ENCODE measurements around the genes C1QTNF6 and ELFN2.

DNA sequence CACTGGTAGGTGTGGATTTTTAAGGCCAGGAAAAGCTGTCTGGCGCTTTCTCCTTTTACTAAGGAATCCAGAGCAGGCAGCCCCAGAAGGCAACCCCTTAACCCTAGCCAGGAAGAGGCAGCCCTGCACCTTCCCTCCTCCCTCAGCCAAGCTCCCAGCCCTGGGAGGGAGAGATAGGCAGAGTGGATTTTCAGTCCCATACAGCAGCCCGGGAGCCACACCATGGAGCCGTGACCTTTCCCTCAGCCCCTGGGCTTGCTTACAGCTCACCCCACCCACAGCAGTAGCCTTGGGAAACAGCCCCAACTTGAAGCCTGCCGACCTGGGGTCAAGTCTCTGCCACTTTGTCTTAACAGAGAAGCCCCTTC, 4.5 kb downstream of the TST start:
- PRO-cap, 2 experiments: no peak in any of the 2 experiments

- PRO-cap, 2 experiments: no peak in any of the 2 experiments
These were observed 3.8 kb downstream of the IL2RB start for GRCh38 chr22:37145682-37146540.

- PRO-cap, 2 experiments: no peak in any of the 2 experiments
These were observed at the start of gene C1QTNF6 for GRCh38 chr22:37187821-37188835. C1QTNF6 (minus strand) TSS chr22:37188247.

GRCh38 chr22:37193584-37194269, 5.7 kb upstream of the C1QTNF6 start:
- PRO-cap, 2 experiments: no peak in any of the 2 experiments

DNA sequence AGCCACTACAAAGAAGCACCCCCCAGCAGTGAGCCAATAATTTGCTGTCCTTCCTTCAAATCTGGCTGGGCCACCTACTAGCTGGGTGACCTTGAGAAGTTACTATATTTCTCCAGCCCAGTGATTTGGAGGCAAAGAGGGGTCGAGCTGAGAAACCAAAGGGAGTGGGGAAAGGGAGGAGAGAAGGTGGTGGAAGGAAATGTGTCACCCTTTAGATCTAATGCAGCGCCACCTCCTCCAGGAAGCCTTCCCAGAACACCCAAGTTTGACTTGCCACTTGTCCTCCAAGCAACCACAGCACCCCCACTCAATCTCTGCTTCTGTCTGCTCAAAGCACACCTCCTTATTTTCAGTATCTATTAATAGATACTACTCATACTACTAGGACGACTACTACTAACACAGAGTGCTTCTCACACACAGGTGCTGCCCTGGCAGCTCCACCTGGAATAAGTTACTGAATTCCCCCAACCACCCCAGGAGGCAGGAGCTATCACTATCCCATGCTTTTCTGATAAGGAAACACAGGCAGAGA, 13.5 kb downstream of the RAC2 start:
- PRO-cap, 2 experiments: no peak in any of the 2 experiments

- PRO-cap, 2 experiments: peak in 2 of 2 experiments; most common plus-strand start chr22:37285203 (in 1); most common minus-strand start chr22:37285127 (in 2)
These were observed 2.6 kb downstream of the CYTH4 start for GRCh38 chr22:37284789-37285331.

- PRO-cap, 2 experiments: peak in 1 of 2 experiments; most common plus-strand start chr22:37312759 (in 1)
These were observed 30.3 kb downstream of the CYTH4 start for GRCh38 chr22:37312592-37313069.

DNA sequence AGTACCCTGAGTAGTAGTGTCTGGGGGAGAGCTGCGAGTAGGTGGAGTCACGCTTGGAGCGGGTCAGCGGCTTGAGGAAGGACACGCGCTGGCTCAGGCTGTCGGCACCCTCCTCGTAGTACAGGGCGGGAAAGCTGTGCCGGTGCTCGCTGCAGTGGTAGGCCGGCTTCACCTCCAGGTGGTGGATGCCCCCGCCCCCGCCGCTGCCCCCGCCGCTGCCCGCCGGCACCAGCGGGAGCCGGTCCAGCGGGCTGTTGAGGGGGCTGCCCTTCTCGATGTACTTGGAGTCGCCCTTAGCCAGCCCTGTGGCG, 54.1 kb downstream of the ELFN2 start:
- PRO-cap, 2 experiments: no peak in any of the 2 experiments

GRCh38 chr22:37427181-37427772, at the start of gene ELFN2:
ELFN2 (minus strand) TSS chr22:37427479.
- PRO-cap, 2 experiments: no peak in any of the 2 experiments

- PRO-cap, 2 experiments: no peak in any of the 2 experiments
These were observed 16.6 kb downstream of the MFNG start for GRCh38 chr22:37469333-37470280.

DNA sequence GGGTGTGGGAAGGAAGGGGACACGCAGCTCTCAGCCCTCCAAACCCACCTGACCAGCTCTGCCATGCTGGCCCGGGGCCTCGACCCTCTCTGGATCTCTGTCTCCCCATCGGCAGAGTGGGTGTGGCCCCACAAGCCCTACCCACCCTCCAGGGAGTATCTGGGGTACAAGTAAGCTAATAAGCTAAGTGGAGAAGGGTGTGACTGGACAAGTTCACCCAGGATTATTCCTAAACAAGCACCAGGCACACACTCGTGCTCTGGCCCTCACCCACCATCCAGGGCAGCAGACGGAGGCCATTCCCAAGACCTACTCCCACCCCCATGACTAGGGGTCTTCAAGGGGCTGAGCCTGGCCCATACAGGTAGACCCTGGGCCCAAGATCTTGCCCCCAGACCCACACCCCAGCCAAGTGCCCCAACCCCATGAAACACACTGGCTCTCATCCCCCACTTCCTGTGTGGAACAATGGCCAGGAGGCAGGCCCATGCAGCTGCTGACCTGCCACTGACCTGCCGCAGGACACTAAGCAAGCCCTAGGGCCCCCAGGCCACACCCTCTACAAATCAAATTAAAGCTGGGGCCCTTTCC, 10.4 kb downstream of the CARD10 start:
- PRO-cap, 2 experiments: no peak in any of the 2 experiments

DNA sequence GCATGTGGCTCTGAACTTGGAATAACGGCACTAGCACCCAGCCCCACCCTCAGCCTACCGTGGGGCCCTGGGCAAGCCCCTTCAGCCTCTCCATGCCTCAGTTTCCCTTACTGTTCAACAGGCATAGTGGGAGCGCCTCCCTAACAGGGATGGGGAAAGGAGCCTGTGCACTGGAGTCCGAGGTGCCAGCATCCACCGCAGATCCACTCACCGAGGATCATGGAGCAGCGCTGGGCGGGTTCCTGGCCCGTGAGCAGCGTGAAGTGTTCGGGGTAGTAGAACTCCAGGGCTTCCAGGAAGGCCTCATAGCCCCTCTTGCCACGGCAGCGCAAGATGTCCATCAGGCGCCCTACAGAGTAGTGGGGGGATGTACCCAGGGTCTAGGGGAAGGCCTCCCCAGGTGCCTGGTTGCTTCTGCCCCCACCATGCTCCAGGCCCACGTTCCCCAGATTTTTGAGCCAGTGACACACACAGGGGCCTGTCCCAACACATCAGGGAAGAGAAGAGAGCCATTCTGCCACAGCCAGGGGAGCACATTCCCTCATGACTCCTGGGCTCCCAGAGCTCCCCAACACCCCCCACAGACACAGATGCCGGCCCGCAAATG, 1.4 kb downstream of the CARD10 start:
- PRO-cap, 2 experiments: no peak in any of the 2 experiments

- PRO-cap, 2 experiments: no peak in any of the 2 experiments
These were observed 2.3 kb upstream of the CARD10 start for GRCh38 chr22:37521448-37521948.

DNA sequence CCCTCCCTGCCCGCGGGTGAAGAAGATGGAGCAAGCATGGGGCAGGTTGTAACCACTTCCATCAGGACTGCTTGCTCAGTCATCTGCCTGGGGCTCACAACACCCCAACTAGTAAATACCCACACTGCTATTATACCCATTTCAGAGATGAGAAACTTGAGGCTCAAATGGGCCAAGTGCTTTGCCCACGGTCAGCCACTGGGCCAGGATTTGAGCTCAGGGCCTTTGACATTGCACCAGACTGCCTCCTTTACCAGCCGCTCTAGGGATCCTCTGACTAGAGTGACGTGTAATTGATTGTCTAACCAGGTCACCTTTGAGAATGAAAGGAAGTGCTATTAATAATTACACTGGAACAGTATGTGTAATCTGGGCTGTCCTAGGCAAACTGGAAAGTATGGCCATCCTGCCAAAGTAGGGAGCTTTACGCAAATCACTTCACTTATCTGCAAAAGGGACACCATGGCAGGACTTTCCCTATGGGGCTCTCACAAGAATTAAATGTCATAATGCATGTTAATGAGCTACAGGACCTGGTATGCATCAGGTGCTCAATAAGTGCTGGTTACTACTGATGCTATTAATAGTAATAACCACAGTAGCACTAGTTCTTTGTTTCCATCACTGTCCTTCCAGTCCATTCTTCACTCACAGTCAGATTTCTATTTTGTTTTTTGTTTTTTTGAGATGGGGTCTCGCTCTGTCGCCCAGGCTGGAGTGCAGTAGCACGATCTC, 2.7 kb upstream of the CDC42EP1 start:
- PRO-cap, 2 experiments: no peak in any of the 2 experiments

- PRO-cap, 2 experiments: peak in 1 of 2 experiments; most common plus-strand start chr22:37607292 (in 1)
These were observed 1.6 kb upstream of the GGA1 start for GRCh38 chr22:37606884-37607515.

- PRO-cap, 2 experiments: peak in 2 of 2 experiments; most common plus-strand start chr22:37609867 (in 1); most common minus-strand start chr22:37609576 (in 1)
These were observed 1.1 kb downstream of the GGA1 start for GRCh38 chr22:37609290-37610556.

- PRO-cap, 2 experiments: peak in 1 of 2 experiments; most common plus-strand start chr22:37624007 (in 1)
These were observed 15.0 kb downstream of the GGA1 start for GRCh38 chr22:37623268-37624325.

DNA sequence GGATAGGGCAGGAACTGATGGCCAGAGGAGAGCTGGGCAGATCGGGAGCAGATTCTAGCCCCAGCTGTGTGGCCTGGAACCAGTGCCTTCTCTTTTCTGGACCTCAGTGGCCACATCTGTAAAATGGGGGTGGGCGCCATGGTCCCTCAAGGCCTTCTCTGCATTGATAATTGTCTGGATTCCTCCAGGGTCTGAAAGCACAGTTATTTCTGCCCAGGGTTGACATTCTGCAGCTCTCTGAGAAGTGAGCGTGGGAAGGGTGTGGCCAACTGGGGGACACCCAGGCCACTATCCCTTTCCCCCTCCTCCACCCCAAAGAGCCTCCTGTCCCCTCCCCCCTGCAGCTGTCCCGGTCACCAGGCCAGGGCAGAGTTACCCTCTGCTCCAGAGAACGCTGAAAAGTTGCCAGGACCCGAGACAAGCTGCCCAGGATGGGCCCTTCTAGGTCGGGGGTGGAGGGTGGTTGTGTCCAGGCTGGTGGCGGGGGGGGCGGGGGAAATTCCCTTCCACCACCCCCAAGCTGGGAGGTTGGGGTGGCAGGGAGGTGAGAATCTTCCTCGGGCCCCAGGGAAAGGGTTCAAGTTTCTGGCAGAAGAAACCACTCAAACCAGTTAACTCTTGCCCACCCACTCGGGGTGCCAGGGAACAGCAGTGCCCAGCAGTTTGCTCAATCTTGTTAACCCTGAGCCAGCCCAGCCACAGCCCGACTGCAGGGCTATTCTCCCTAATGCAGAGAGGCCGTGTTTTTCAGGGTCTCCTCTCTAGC, 491 bp downstream of the LGALS1 start:
- PRO-cap, 2 experiments: peak in 2 of 2 experiments; most common plus-strand start position 387 of the sequence (in 1); most common minus-strand start position 318 of the sequence (in 1)

GRCh38 chr22:37731657-37732453, 35.0 kb downstream of the TRIOBP start:
- PRO-cap, 2 experiments: no peak in any of the 2 experiments

GRCh38 chr22:37740969-37741288, 44.1 kb downstream of the TRIOBP start:
- PRO-cap, 2 experiments: no peak in any of the 2 experiments